Karpas-422 (cell line): ENCODE measurements around the genes KBTBD7, RGCC and DGKH.

- PRO-cap: no peak
- RAMPAGE, long total RNA: no peak
Measured at GRCh38 chr13:41059622-41060744, 1.3 kb upstream of the WBP4 start.

GRCh38 chr13:41060745-41061446, 413 bp upstream of the WBP4 start:
- PRO-cap: unidirectional peak, minus-strand start at chr13:41060815; unidirectional peak, minus-strand start at chr13:41060902; bidirectional peak, plus-strand start at chr13:41061511, minus-strand start at chr13:41061384
- RAMPAGE, long total RNA: no peak

DNA sequence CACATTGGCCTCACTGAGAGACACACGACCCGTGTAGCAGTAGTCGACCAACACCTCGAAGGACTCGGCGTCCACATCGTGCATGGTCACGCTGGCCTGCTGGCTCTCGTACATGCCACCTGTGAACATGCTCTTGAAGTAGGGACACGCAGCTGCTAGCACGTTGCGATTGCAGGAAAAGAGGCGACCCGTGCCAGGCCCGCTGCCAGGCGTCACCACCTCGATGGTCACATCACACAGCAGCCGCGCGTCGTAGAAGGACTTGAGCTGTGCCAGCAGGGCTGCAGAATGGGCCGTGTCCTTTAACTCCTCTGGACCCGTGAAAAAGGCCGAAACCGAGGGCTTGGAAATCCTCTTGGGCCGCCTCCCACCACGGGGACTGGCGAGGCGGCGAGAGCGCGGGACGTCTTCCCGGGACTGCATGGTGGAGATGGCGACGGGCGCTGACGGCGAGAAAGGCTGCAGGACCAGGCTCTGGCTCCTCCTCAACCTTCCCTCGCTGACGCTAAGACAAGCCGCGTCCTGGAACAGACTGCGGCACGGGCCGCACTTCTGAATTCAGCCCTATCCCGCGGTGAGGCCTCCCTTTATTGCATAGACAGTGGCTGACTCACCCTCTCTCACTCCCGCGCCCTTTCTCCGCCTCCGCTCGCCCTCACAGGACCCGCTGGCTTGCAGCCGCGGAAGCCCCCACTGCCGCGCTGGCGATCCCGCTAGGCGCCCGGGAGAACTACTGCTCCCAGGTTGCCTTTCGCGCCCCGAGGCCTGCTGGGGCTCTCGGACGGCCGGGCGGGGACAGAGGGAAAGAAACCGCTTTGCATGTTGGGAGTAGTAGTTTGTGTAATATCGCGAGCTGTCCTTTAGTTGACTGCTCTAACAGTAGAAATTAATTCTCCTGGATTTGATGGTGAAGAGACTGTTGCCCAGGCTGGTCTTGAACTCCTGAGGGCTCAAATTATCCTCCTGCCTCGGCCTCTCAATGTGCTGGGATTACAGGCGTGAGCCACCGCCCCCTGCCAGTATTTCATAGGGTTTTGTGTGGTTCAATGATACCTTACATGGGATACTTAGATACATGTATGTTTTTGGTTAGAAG, at the start of gene KBTBD7:
Gene KBTBD7, minus strand, starts transcription at position 735 of the 1,096 bp plus-strand sequence.
- PRO-cap: bidirectional peak, plus-strand start at position 889 of the sequence, minus-strand start at position 719 of the sequence
- RAMPAGE, long total RNA: no peak

- PRO-cap: no peak
- RAMPAGE, long total RNA: no peak
Measured at GRCh38 chr13:41199416-41199984, 5.1 kb upstream of the KBTBD7 start.

- PRO-cap: unidirectional peak, plus-strand start at chr13:41457550
- RAMPAGE, long total RNA: no peak
Measured at GRCh38 chr13:41456946-41457695, at the start of gene RGCC. TSS of gene RGCC (plus strand) at chr13:41457550.

- PRO-cap: no peak
- RAMPAGE, long total RNA: no peak
Measured at GRCh38 chr13:41459702-41460379, 2.5 kb downstream of the RGCC start.

GRCh38 chr13:41851388-41851992, 109.4 kb downstream of the VWA8 start:
- PRO-cap: no peak
- RAMPAGE, long total RNA: no peak

DNA sequence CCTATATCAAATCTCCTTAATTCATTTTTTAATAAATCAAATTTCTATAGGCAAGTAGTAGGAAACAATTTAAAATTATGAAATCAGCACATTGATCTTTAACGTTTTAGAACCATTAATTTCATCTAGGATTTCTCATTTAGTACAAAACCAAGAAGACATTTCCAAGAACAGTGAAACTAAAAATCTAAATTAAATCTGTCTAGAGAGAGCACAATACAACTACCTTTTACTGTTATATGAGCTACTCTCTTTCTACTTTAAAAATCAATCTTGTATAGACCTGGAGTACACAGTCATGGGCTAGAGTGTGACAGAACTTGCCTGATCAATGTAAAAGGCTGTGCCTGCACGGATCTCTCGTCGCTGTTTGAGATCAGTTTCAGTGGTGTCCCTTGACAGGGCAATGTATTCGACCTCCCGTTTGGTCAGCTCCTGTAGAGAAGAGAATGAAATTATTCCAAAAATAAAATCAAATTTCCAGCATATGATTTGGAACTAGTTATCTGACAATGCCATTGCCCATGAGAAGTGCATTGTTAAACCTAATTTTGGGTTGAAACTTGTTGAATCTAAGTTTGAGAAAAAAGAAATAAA, 53.5 kb downstream of the VWA8 start:
- PRO-cap: no peak
- RAMPAGE, long total RNA: no peak

- PRO-cap: no peak
- RAMPAGE, long total RNA: no peak
Measured at GRCh38 chr13:42047276-42048283, 868 bp upstream of the DGKH start.

- PRO-cap: no peak
- RAMPAGE, long total RNA: no peak
Measured at GRCh38 chr13:42048336-42049367, at the start of gene DGKH. TSS of gene DGKH (plus strand) at chr13:42048648.

DNA sequence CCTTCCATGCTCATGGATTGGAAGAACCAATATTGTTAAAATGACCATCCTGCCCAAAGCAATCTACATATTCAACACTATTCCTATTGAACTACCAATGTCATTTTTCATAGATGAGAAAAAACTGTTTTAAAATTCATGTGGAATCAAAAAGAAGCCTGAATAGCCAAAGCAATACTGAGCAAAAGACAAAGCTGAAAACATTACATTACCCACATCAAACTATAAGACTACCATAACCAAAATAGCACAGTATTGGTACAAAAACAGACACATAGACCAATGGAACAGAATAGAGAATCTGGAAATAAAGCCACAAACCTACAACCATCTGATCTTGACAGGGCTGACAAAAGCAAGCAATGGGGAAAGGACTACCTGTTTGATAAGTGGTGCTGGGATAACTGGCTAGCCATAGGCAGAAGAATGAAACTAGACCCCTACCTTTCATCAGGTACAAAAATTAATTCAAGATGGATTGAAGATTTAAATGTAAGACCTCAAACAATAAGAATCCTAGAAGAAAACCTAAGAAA, 123.0 kb upstream of the TNFSF11 start:
- PRO-cap: unidirectional peak, plus-strand start at position 290 of the sequence
- RAMPAGE, long total RNA: no peak

GRCh38 chr13:42819525-42820094, 38.2 kb downstream of the FAM216B start:
- PRO-cap: no peak
- RAMPAGE, long total RNA: no peak

DNA sequence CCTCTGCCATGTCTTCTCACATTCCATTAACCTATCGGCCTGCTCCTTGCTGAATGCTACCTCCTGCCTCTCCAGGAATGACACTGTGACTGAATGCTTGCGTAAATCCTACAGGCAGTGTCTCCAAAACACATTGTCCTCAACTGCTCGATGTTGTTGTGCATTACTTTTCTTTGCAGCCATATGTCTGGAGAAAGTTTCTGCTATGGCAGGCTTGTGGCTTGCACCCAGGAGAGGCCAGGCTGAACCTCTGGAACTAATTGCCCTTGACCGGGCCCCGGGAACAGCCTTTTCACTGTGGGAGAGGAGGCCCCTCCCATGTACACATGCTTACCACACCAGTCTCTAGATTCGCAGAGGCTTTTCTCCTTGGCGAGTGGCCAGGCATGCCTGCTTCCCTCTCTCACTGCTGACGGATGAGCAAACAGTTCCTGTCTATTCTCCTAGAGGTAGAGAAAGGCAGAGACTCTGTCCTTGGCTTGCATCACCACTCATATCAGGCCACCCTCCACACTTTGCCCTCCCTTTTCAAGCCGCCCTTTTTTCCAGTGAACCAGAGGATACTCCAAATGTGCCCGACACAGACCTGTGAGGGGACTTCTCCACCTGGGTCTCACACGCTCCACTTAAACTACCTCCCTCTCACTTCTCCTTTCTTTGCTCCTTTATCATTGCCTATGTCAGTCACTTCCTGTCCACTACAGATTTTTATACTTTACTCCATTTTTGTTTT, 284.4 kb downstream of the DNAJC15 start:
- PRO-cap: no peak
- RAMPAGE, long total RNA: no peak

DNA sequence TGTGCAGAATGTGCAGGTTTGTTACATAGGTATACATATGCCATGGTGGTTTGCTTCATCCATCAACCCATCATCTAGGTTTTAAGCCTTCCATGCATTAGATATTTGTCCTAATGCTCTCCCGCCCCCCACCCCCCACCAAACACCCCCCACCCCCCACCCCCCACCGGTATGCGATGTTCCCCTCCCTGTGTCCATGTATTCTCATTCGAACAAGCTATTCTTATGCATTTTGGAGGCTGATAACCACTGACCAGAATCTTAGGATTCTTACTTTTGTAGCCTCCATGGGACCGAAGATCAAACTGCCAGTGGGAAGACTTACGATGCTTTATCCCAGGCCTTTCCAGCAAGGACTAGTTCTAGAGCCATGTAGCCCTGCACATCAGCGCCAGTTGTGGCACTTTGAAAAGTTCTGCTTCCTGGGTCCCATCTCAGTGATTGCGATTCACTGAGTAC, 18.7 kb upstream of the ENOX1 start:
- PRO-cap: no peak
- RAMPAGE, long total RNA: no peak

DNA sequence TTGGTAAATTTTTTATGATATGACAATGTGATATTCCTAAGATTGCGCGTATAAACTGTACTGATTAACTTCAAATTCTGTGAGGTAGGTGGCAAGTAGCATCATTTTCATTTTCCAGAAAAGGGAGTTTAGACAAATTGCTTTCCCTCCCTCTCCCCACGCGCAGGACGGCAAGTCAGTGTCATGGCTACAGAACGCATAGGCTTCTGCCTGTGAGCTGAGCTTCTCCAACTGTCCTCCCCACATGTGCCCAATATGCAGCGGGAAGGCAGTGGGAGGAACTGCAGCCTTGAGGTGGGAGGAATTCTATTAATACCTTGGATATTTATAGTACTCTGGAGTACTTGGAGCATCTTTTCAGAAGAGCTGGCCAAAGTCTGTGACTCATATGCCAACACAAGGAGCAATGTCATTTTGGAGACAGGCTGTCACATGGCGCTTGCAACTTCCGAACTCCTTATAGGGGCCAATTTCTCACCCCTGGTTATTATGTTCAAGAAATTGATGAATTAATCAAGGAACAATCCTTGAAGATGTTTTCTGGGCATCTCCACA, 32.6 kb downstream of the SMIM2 start:
- PRO-cap: no peak
- RAMPAGE, long total RNA: no peak

- PRO-cap: no peak
- RAMPAGE, long total RNA: no peak
Measured at GRCh38 chr13:44301783-44302721, 71.6 kb upstream of the SERP2 start.

- PRO-cap: no peak
- RAMPAGE, long total RNA: no peak
Measured at GRCh38 chr13:44332328-44332958, 41.2 kb upstream of the SERP2 start.

DNA sequence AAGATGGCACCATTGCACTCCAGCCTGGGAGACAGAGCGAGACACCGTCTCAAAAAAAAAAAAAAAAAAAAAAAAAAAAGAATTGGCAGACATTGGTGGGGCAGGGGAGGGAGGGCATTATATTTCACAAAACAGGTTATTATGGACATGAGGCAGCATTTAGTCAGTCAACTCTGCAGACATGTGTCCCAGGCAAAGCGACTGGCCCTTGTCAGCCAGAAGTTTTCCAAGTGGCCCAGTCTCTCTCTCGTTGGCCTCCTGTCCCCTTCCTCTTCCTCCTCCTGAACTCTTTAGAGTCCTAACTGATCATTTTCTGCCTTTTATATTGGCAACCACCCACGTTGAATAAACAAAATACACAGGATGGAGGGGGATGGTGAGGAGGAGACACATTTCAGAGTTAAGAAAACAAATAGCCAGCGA, 11.5 kb upstream of the SERP2 start:
- PRO-cap: no peak
- RAMPAGE, long total RNA: no peak

DNA sequence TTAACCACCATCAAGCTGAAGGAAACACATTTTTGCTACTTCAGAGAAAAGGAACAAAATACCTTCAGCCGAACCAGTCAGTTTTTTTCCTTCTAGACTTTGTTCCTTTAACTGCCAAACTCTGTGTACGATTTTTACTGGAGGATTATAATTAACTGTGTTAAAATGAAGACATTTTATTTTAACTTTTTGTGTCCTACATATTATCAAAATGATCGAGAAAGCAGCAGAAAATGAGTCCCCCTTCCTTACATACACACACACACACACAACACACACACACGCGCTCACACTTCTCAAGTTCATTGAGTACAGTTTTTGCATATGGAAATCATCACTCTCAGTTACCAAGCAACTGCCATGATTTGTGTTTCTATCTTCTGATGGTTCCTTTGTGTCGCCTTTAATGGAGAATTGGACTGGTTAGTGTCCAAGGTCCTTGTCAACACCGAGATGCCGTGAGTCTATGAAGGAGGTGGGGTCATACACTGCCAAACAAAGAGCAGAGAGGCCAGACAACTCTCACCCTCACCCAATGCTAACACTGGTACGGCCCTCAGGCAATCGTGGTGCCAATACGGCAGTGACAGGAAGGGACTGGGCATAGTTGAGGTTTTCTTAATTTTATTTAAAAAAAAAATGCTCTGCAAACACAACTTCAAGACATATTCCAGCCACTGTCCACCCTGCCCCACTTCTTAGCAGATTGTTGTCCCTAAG, 9.7 kb upstream of the SERP2 start:
- PRO-cap: no peak
- RAMPAGE, long total RNA: no peak

DNA sequence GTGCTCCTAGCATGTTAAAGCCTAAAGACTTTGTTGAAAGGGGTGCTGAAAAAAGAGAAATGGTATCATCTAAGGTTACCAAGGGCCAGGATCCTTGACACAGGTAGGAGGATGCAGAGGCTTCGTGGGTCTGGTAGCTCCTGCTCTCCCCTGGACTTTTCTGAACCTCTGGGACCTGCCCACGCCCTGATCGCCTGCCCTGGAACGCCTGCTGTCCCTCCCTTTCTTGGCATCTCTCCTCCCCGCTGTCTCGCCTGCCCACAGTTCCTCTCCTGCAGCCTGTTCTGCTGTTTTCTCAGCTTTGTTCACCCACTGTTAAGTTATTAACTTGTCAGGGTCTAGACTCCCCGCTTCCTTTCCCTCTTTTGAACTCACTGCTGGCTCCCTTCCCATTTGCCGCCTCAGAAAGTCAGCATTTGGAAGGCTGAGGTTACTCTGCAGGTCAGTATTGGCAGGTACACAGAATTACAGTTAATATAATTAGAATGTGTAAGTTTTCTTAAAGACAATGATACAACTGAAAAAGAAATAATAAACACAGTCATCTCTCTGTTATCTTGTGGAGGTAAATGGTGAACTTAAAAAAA, 19.8 kb downstream of the SERP2 start:
- PRO-cap: no peak
- RAMPAGE, long total RNA: no peak